Zone of skin (tissue), 1 donor: ENCODE data around the gene FBXO4.

DNA sequence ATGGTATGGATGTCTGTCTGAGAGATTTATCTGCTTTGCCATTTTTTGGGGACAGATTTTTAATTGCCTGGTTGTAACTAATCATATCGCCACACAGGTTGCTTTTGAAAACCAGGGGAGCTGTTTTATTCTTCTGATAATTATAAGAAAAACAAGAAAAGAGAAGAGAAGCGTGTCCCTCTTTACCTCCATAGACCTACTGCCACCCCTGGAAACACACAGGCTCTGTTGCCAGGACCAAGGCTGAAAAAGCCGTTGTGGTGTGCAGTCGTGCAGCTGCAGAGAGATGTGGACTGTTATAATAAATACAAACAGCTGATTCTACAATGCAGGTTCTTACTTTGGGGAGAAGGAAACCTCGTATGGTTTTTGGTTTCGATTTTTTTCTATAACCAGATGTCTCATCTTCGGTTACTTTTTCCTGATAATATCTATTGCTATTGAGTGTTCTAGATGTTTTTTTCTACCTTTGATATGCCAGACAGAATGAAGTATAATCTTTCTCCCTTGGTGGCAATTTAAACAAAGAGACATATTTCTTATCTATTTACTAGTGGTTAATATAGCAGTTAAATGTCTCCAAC lies 28.2 kb downstream of the FYB1 start:
- RRBS = no CpG with 5 or more reads among the region's 7 CpGs

DNA sequence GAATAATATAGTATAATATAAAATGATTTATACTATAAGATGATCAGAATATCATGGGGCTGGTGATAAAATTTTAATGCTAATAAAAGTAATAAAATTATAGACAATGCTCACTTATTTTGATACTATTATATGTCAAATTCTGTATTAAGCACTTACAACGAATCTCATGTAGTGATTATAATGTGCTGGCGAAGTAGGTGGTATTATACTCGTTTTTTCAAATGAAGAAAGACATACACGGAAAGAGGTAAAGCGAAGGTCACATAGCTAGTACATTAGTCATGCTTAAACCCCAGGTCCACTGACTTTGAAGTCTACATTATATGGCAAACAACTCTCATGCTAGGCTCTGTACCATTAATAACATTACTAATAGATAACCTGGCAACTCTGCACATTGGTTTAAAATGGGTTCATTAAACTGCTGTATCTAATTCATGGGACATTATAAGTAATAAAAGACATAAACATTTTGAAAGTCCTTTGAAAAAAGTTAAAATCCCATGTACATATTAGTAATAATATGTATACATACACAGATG lies 21.3 kb downstream of the FYB1 start:
- RRBS = no CpG with 5 or more reads among the region's 5 CpGs

DNA sequence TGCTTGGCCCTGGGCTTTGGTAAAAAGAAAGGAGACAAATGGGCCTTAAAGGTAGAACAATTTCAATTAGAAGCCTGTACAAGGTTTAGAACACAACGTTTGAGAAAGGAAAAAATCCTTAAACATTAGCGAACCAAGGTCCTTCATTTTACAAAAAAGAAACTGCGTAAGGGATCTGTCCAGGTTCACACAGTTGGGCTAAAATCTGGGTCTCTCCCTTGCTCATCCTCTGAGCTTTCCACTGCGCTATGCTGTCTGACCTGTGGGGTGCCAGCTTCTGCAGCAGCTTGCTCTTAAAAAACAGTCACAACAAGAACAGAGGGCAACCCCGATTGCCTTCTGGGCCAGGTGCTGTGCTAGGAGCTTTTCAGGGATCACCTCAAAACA lies 2.2 kb downstream of the FYB1 start:
- RRBS = no CpG with 5 or more reads among the region's 5 CpGs

DNA sequence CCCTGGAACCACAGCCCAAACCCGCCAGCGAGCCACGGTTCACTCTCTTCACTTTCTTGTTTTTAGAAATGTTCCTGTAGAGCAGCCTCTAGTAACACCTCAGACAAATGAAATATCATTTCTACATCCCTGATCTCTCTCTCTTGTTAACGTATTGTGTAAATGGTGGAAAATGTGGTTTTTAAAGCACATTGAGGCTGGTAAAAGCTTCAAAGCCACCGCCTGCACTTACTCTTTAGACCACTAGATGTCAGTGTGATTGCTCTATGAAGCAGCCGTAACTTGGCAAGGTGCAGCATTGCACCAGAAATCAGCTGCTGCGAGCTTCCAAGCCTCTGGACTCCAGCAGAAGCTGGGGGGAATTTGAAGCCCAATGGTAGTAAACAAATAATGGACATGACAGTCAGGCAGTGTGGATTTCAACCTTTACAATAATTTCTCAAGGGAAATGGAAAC lies 1.6 kb downstream of the FYB1 start:
- RRBS = no CpG with 5 or more reads among the region's 7 CpGs

DNA sequence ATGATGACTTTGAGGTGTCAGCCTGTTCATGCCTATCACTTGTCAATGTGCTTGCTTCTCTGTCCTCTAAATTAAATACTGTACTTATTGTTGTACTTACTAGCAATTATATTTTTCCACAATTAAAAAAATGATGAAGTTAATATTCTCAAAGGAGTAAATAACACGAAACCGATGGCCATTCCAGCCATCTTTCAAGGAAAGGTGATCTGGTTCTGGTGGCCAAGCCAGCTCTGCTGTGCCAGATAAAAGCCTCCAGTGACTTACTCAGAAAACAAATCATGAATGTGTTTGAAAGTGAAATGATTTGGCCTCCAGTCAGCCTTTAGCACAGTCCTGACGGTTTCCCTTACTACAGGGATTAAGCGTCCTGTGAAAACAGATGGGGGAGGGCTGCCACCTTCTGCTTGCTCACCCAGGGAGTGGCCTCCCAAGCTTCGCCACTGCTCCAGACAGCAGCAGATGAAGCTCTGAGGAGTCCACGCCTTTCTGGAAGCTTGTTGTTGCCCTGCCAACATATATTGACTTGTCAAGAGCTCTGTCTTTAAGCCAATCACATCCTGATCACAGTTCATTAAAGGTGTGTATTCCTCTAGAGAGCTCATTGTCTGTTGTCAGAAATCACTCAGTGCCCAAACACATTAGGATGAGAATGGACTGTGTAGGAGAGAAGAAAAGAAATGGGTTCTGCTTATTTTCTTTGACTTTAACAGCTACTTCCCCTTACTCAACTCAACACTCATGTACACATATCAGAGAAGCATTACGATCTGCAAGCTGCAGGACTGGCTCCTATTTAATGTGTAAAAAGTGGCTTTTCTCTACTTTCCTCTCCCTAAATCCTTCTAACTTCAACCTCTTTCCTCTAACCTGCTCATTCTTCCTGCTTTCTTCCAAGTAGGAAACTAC lies 4.9 kb upstream of the FYB1 start:
- RRBS = no CpG with 5 or more reads among the region's 7 CpGs

DNA sequence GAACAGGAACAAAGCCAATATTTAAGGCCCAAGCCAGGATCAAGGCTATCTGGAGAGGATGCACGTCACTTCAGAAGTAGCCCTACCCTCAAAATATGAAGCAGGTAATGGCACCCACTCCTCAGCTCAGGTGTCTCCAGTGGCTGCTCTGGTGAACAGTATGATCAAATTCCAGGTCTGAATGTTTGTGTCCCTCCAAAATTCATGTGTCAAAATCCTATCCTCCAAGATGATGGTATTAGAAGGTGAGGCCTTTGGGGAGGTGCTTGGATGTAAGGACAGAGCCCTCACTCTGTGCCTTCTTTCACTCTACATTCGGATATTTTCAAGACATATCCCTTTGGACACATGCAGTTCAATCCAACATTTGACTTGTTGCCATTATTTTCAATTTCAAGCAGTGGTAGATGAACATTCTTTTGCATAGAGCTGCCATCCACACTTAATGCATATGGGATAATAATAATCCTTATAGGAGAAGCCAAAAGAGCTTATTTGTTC lies 44.5 kb upstream of the FYB1 start:
- RRBS = no CpG with 5 or more reads among the region's 2 CpGs

GRCh38 chr5:39423016-39424174 lies 1.4 kb downstream of the DAB2 start:
- RRBS = no CpG with 5 or more reads among the region's 10 CpGs

- RRBS = no CpG with 5 or more reads among the region's 11 CpGs
These were observed 23.2 kb upstream of the DAB2 start for GRCh38 chr5:39447986-39448474.

DNA sequence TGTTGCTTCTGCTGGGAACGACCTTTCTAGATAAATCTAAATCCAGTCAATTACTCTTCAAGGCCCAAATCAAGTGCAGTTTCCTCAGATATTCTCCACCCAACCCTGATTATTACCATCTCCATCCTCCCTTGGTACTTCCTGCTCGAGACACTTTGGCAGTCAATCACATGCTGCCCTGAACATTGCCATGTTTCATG lies 37.2 kb upstream of the DAB2 start:
- RRBS = no CpG with 5 or more reads among the region's 2 CpGs

- RRBS = no CpG with 5 or more reads among the region's 1 CpG
These were observed 17.0 kb downstream of the PTGER4 start for GRCh38 chr5:40696624-40697158.

- RRBS = no CpG with 5 or more reads among the region's 1 CpG
These were observed 80.0 kb downstream of the MROH2B start for GRCh38 chr5:40991217-40991523.

GRCh38 chr5:41924398-41925443 lies at the start of gene FBXO4:
Gene FBXO4, plus strand, starts transcription at chr5:41925281.
- RRBS = no CpG with 5 or more reads among the region's 50 CpGs

GRCh38 chr5:42552616-42553164 lies 129.5 kb downstream of the GHR start:
- RRBS = no CpG with 5 or more reads among the region's 1 CpG

DNA sequence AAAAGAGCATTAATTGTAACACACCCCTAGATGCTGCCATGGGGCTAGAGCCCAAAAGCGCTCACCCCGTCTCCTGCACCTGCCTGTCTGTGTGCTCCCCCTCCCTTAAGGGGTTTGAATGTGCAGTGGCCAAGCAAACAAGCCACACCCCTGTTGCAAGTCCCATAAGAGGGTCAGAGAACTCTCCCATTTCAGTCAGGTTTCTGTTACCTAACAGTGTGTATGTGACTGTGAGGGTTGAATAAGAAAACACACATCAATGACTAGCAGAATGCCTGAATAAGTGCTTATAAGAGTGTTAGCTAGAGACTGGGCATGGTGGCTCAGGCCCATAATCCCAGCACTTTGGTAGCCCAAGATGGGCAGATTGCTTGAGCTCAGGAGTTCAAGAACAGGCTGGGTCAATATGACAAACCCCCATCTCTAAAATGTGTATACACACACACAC lies 14.1 kb upstream of the SELENOP start:
- RRBS = no CpG with 5 or more reads among the region's 2 CpGs

- RRBS = no CpG with 5 or more reads among the region's 6 CpGs
These were observed 58.1 kb downstream of the ANXA2R start for GRCh38 chr5:42982066-42982311.

DNA sequence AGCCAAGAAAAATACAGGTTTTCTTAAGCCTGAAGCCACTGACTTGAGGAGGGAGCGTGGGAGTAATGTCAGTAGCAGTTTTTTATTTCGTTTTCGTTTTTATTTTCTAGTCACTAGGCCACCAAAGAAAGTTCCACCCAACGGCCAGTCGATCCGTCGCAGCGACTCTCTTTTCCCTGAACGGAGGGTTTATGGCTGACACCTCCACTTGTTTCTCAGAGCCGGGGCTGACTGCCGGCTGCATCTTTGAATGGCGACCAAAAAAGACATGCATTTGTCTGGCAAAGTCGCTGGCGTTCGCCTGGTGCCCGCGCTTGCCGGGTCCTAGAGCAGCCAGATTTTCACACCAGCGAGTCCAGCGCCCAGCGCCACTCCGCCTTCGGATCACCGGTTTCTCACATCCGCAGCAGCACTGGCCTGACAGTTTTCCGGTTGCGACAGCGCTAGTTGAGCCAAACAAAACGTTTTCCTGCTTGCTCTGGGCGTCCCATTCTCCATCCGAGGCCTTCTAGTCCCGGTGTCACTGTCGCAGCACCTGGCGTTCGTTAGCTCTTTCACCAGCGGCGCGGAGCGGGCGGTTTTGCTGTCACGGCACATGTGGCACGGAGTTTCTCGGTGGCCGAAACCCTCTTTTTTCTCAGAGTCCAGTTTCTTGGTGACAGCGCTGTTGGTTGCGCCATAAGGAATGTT lies 48.2 kb downstream of the ANXA2R start:
- RRBS = 16% methylated on average over 21 of the region's 46 CpGs

DNA sequence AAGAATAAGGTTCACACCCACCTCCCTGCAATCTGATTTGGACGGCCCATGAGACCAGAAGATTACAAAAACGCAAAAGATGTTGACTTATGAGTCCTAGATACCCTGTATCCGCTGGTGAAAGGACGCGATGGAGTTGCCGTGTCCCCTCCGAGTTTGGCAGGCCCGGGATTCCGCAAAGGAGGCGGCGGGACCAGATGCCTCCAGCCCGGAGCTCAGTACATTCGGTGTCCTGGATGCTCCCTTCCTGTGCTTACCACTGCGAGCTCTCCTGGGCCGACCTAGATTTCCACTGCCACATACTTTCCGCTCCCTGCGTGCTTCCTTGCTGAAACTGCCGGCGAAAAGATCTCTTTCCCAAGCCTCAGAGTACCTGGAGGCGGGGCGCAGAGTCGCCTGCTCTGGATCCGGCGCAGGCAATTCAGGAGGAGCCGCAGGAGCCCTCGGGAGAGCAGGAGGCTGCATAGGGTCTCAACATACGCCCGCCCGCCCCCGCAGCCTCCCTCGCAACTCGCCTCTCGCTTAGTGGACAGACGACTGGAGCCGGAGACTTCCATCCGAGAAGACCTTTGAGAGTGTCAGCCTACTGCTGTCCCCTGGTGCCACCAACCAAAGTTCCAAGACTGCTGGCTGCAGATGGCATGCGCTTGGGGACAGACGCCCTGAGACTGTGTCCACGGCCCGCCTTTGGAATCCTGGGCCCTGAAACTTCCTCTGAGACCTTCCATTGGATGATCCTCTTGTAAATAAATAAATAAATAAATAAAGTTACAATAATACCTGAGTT lies 39.8 kb downstream of the ANXA2R start:
- RRBS = 11% methylated on average over 8 of the region's 40 CpGs

- RRBS = no CpG with 5 or more reads among the region's 19 CpGs
These were observed 20.1 kb downstream of the ANXA2R start for GRCh38 chr5:43019958-43020402.

GRCh38 chr5:43065769-43066851 lies 26.0 kb upstream of the ANXA2R start:
- RRBS = no CpG with 5 or more reads among the region's 83 CpGs

GRCh38 chr5:43287607-43288845 lies 25.2 kb downstream of the HMGCS1 start:
- RRBS = no CpG with 5 or more reads among the region's 4 CpGs